CD14-positive monocyte (primary cell): ENCODE results near the genes TWSG1, RALBP1 and RAB31.

GRCh38 chr18:9254484-9255065 lies 80.0 kb upstream of the TWSG1 start:
- CAGE, long polyA plus RNA: no peak

- CAGE, long polyA plus RNA: no peak
Observed at GRCh38 chr18:9334321-9335432, at the start of gene TWSG1. Gene TWSG1, plus strand, starts transcription at chr18:9334773.

DNA sequence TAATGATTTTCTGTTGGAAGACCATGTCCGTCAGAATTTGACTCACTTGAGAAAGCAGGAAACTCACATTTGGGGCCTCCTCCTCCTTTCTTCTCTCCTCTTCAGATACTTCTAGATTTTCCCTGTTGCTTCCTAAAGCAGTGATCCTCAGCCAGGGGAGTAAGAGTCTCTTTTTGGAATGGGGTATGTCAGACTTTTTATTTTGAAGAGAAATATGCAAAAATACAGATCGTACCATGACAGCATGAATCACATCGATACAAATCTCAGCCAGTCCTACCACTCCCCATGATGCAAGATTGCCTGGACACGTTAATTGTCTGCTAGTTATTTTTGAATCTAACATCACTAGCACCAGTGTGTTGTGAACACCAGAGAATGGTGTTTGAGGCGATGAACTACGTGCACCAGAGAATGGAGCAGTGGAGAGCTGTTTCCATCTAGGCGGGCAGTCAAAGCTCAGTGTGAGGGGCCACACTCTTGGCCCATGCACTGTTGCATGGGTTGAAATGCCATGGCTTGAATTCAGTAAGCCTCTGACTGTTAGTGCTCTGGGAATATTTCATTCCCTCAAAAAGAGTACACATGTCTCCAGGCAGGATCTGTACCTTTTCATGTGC lies 46.4 kb upstream of the RALBP1 start:
- CAGE, long polyA plus RNA: no peak

- CAGE, long polyA plus RNA: no peak
Observed at GRCh38 chr18:9434219-9434670, 41.1 kb upstream of the RALBP1 start.

- CAGE, long polyA plus RNA: no peak
Observed at GRCh38 chr18:9475330-9476068, at the start of gene RALBP1. Gene RALBP1, plus strand, starts transcription at chr18:9475513.

DNA sequence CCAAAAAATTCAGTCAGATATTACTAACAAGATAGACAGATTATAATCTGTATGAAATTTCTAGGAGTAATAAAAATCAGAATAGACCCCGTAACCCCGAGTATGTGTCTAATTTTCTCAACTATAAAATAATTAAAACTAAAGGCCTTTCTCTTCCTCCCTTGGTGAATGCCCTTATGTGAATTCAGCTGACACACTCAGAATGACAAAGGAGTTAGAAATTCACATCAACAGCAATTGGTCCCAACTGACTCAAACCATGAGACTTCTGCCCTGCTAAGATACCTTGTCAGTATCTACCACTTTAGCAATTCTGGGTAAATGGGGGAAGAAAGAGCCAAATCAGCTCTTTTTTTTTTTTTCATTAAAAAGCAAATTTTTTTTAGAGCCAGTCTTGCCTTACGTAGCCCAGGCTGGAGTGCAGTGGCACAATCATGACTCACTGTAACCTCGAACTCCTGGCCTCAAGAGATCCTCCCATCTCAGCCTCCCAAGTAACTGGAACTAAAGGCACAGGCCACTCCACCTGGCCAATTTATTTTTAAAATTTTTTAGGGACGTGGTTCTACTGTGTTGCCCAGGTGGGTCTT lies 1.6 kb upstream of the PPP4R1 start:
- CAGE, long polyA plus RNA: no peak

GRCh38 chr18:9707855-9708543 lies at the start of gene RAB31:
Gene RAB31, plus strand, starts transcription at chr18:9708301.
- CAGE, long polyA plus RNA: no peak

DNA sequence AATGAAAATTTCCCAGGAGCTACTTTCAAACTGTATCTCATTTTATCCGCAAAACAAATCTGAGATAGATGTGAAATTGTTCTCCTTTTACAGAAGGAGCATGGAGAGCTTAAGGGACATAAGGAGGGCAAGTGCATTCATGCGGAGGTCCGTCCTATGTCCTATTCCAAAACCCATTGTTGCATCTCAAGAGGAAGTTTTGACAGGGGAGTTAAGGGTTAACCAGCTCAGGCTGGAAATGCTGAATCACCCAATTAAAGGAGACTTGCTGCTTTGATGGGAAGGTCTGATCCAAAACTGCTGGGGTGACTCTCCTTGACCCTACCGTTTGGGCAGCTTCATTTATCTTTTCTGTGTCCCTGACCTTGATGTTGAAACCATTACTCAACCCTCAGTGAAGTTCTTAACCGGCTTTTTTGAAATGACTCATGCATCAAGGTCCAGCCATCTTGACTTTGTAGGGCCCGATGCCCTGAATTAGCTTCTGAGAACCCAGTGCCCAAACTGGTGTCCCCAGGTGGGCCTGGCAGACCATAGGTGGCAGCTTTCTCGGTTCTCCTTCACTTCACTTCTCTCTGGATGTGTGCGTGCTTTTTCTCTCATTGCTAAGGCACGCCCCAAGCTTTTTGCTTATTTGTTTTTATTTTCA lies 16.0 kb upstream of the TXNDC2 start:
- CAGE, long polyA plus RNA: no peak

DNA sequence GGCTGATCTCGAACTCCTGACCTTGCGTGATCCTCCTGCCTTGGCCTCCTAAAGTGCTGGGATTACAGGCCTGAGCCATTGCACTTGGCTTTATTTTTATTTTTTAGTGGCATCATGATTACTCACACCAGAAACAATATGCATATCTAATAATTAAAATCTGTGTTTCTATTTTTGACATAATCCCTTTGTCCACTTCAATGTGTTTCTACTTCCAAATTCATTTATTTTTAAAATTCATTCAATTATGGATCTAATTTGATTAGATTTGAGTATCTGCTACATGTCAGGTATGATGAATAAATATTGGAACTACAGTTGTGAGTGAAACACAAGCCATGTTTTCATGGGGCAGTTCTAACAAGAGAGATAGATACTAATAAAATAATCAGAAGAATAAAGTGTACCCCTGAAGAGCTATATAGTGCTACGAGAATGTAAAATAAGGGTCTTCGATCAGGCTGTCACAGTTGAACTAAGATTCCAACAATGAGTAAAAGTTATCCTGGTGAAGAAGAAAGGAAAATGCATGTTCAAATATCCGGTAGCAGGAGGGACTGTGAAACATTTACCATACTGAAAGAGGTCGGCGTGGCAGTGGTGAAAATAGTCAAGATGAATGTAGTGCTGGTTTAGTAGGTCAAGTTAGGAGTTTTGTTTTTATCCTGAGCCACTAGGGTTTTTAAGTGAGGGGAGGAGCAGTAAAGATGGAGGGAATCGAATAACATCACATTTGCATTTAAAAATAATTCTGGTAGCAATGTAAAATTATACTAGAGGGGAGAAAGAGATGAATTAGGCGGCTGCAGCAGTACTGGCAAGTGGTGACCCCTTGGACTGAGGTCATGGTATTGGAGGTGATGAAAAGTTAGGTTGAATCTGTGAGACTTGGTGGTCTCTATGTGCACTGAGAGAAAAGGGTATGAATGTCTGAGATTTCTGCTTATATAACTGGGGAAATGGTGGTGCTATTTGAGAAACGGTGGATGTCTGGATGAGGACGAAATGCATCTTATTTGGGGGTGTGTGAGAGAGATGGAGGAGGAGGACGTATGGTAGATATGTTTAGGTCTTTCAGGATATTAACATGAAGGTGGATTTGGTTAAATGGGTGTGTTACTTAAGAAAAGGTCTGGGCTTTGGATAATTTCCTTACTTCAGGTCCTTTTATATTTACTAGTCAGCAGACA lies 5.7 kb downstream of the VAPA start:
- CAGE, long polyA plus RNA: no peak

GRCh38 chr18:9925281-9926213 lies 11.7 kb downstream of the VAPA start:
- CAGE, long polyA plus RNA: no peak

- CAGE, long polyA plus RNA: no peak
Observed at GRCh38 chr18:9946036-9946648, 32.3 kb downstream of the VAPA start.

GRCh38 chr18:9954666-9955926 lies 41.3 kb downstream of the VAPA start:
- CAGE, long polyA plus RNA: no peak

DNA sequence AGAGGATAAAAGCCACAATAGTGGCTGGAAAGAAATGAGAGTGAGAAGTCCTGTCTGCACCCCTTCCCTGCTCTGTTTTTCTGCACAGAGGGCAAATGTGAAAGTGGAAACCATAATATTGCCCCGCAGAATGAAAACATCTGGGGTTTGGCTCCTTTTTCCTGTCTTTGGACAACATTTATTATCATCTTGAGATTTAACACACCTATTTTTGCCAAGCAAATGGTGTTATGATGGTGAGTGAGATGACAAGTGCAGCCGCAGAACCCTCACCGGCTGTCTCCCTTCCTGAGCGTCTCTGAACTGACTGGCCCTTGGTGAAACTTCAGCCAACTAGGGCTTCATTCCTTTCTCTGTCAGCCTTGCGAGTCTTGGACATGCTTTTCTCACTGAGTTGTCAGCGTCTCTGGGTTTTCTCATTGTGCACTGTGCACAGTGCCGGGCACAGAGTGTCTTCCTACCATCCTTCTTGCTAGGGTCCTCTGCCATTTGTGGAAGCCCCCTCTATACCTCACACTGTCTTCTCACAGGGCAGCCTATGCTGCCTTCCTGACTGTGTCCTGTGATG lies 154.4 kb downstream of the VAPA start:
- CAGE, long polyA plus RNA: no peak

GRCh38 chr18:10400414-10400978 lies 53.9 kb upstream of the APCDD1 start:
- CAGE, long polyA plus RNA: no peak

GRCh38 chr18:10414227-10414513 lies 40.3 kb upstream of the APCDD1 start:
- CAGE, long polyA plus RNA: no peak

DNA sequence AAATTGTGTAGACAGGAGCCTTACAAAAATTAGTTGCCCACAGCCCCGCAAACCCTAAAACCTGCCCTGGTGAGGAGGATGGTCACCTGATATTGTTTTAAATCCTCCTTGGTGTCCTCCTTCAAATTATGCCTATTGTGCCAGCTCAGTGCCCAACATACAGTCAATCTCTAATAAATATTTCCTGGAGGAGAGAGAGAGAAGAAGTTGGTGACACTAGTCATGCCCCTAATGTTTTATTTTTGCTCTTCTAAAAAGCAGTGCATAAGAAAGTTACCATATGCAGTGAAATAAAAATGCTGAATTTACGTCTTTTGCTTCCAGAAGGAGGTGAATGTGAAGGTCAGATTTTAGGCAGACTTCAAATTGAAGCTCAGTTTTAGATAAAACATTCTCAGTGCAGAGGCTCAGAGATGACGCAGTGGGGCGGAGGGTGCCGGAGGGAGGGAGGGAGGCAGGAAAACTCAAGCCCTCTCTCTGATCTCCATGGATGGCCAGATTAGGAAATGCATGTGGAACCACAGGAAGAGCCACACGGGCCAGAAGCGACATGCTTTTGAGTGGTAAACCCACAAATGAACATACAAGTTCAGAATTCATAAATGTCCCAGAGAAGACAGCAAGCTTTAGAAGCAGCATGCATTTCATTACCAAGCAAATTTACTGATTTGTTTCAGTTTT lies 30.0 kb upstream of the APCDD1 start:
- CAGE, long polyA plus RNA: no peak

GRCh38 chr18:10455730-10456656 lies 1.6 kb downstream of the APCDD1 start:
- CAGE, long polyA plus RNA: no peak

GRCh38 chr18:10560148-10560413 lies 34.3 kb downstream of the NAPG start:
- CAGE, long polyA plus RNA: no peak

- CAGE, long polyA plus RNA: no peak
Observed at GRCh38 chr18:11110431-11110953, 38.9 kb downstream of the PIEZO2 start.

- CAGE, long polyA plus RNA: no peak
Observed at GRCh38 chr18:11947025-11948346, 33.8 kb upstream of the IMPA2 start.